Metanephros (tissue), 2 donors: ENCODE results near the gene SORL1.

- RAMPAGE, long total RNA, result no peak
These were observed 55.9 kb upstream of the SC5D start for GRCh38 chr11:121236643-121237114.

DNA sequence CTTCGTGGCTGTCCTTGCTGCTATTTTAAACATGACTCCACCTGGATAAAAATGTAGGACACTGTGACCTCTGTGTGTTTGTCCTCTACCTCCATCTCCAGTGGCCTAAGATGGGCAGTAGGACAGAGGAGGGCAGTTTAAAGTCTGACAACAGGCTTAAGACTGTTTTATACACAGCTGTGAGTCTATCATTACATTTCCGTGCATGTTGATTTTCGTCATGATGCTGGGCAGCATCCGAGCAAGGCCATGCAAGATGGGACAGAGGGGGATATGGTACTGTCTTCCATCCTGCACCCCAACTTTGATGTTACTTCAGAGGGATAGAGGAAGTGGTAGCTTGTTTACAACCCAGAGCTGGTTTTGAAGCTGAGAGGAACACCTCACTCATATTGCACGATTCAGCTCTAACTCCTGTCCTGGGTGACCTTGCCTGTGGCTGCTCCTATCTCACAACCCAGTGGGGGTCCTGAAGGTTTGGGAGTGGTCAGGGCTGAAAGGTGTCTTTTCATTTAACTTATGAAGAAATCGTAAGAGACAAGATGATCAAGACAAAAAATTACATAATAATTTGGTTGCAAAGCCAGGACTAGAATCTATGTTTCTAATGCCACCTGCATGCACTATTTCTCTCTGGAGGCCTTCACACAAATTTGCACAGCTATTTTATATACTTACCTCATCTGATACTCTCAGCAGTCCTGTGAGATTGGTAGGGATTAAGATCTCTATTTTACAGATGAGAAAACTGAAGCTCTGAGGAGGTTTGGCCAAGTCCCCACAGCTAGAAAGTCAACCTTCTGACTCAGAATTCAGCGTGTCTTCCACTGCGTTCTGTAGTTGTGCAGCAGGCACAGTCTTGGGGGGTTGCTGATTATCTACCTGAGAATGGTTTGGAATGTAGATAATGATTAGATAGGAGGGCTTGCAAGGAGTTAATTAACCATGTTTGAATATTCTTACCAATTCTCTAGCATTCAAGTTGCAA lies 2.8 kb upstream of the SORL1 start:
- RAMPAGE, long total RNA, result no peak

GRCh38 chr11:121451836-121452626 lies at the start of gene SORL1:
Gene SORL1 (plus strand): TSS chr11:121452314.
- RAMPAGE, long total RNA, result no peak

GRCh38 chr11:121587263-121587498 lies 135.1 kb downstream of the SORL1 start:
- RAMPAGE, long total RNA, result no peak

GRCh38 chr11:121631895-121632597 lies 179.9 kb downstream of the SORL1 start:
- RAMPAGE, long total RNA, result no peak

DNA sequence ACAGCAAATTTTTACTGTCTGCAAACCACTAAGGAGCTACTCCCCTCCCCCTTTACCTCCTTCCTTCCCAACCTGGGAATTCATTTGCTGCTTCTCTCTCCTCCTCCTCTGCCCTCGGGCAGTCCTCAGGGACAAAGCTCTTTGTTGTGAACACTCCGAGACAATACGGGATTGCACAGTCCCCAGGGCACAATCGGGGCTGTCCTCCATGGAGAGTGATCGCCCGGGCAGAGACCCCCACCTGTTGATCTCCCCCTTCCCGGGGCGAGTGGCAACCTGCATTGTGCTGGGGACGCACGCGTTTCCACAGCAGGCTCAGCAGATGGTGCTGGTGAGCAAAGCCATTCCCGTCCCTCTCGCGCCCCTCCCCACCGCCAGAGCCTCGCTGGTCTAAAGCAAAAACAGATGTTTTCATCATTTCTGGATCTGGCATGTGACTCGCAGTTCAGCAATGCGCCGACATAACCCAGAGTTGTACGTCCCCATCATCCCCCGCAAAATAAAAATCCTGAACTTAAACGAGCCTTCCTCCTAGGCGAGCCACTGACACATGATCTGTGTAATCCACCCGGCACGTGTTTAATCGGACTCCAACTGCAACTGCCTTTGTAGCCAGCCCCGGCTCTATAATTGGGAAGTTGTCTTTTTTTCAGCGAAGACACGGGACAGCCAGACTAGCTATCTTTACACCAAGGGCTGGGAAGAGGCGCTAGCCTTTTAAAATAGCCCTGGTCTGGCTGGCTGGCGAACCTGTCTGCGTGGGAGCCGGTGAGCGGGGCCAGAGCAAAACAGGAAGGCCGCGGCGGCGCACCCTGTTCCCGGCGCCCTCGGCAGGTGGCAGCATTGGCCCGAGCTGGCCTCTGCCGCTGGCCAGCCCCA lies 203.5 kb downstream of the SORL1 start:
- RAMPAGE, long total RNA, result no peak

DNA sequence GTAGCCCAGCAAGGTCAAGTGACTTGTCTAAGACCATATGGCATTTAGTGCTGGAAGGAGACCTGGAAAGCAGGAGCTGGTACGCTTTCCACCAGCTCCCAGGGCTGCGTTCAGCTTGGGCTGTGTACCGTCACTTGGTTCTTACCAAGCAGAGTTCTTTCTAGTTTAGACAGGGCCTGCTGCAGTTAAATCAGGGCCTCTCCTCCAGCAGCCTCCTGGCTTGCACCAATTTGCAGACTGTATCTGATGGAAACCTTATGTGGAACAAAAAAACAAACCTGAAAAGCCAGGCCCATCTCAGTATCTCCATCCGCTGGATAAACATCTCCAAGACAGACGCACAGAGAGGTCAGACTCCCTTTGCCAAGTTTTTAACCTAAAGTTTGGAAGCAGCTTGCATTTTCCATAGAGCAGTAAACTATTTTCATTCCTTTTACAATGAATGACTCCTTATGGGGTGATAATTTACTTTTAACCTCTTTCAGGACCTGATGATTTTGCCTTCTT lies 289.2 kb downstream of the SORL1 start:
- RAMPAGE, long total RNA, result no peak

- RAMPAGE, long total RNA, result no peak
These were observed 186.1 kb downstream of the BLID start for GRCh38 chr11:121929559-121930674.

DNA sequence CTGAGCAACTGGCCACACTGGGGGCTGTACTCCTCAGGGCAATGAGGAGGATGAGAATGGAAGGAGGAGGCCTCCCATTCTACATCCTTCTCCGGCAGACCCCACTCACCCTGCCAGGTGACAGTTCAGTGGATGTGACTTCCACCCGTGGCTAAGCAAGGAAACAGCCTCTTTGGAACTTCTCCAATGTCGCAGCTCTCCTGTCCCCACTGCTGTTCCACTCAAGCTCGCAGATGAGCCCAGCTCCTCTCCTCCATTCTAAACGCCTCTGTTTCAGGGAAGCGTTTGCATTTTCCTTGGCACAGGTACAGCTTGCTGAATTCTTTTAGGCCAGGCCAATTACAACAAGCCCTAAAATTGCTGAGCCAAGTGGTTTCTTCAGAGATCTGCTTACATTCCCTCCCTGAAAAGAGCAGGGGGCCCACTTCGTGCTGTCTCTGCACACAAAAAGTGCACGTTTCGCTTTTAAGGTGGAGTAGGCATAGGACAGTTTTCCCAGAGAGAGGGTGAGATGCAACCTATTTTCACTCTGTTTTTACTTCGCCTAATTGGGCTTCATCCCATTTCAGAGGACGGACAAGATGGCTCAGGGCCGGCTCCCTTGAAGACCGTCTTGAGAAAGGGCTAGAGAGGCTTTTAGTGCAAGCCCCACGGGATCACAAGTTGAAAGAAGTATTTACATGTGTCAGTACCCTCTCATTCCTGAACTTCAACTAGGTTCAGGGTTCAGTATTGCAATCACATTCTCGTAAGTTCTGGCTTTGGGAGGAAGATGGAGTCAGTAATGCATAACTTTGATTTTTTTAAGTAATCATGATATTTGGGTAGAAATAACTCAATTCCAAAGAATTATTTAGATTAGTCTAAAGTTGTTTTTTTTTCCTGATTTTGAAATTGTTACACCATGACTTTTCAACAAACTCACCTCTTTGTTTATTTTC lies 91.6 kb upstream of the BLID start:
- RAMPAGE, long total RNA, result no peak

DNA sequence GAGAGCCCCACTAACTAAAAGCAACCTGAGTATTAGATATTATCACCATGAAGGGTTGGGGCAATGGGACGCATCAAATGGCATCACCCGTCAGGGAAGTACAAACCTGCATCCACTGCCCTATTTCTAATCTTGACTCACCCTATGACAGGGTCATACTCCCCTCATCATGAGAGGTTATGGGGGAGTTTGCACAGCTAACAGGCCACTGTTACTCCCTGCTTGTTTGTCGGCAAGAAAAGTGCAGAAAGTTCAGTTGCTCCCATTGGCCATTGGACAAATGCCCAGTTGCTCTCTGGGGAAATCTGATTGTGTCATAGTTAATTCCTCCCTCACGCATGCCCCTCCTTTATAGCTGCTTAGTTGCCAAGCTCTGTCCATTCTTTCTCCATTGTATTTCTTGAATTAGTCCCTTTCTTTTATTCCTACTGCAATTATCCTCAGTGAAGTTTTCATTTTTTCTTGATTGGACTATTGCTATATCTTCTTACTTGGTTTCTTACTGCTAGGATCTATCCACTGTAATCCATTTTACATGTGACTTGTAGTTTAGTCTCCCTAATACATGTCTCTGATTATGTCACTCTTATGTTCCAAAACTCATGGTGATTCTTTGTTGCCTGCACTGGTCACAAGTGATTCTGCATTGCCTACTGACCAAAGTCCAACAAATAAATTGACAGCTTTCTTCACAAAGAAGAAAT lies 94.0 kb upstream of the BLID start:
- RAMPAGE, long total RNA, result no peak

- RAMPAGE, long total RNA, result no peak
These were observed 30.5 kb downstream of the UBASH3B start for GRCh38 chr11:122685941-122686515.

GRCh38 chr11:122738073-122738613 lies 82.6 kb downstream of the UBASH3B start:
- RAMPAGE, long total RNA, result no peak

DNA sequence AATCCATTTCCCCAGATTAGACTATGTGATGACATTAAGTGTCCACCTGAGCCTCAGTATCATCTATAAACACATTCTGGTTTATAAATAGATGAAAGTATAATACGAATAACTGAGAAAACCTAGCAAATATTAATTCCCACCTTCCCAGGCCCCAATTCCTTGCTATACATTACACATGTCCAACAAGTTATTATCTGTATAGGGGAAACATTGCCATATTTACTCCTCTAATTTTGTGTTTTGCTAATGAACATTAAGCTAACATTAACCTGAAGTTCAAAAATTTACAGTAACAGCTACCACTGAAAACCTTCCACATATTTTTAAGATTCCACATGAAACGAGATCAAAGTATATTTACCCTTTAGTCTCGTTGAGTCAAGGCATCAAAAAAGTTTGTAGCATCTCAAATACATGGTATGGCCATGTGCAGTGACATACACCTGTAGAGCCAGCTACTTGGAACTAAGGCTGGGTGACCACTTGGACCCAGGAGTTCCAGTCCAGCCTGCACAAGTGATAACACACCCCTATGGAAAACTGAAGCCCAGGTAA lies 6.0 kb downstream of the HSPA8 start:
- RAMPAGE, long total RNA, result no peak

DNA sequence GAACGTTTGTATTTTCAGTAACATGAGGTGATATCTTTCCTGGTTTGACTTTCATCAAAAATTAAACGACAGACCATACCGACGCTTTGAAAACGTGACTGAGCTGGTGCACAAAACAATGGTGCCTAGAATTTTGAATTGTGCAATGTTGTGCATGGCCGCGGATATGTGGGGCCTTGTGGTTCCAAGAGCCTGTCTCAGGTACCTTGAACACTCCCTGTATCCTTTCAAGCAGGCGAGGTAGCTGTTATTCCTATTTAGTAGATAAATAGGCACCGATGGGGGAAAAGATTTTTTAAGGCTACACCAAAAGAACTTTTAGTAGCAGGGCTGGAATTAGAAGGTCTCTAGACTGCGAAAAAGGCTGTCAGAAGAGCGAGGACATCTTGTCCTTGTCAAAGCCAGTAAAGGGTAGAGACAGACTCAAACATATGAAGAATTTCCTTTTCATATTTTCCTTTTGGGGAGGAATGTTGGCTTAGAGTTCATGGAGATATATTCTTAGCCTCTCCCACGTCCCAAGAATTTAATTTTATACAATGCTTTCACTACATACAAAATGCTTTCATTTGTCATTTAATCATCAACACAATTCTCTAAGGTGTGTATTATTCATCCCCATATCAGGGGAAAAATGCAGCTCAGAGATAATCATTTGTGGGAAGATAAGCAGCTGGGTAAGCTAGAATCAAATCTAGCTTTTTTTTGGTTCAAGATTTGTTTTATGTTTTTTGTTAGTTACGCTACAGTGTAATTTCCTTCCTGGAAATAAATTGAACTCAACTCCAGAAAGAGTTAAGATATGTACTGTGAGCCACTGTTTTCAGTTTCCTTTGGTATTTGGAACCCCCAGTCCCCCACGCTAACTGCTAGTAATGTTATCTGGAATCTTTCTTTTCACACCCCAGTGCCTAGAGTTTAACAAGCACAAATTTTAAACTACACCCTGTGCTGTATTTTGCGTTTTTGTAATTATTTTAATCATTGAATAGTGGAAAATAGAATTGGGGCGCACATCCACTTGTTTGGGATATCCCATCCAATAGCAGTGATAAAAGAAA lies 1.7 kb upstream of the HSPA8 start:
- RAMPAGE, long total RNA, result no peak

DNA sequence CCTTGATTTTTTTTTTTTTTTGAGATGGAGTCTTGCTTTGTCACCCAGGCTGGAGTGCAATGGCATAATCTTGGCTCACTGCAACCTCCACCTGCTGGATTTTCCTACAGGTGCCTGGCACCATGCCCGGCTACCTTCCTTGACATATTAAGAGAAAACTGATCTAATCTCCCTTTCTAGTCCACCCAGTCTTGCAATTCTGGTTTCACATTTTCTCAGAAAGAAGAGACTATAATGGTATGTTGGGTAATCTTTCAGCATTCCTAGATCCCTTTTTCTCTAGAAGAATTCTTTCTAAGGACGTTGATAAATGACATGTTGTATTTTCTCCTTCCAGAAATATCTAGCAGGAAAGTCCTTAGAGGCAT lies 10.4 kb upstream of the HSPA8 start:
- RAMPAGE, long total RNA, result no peak

DNA sequence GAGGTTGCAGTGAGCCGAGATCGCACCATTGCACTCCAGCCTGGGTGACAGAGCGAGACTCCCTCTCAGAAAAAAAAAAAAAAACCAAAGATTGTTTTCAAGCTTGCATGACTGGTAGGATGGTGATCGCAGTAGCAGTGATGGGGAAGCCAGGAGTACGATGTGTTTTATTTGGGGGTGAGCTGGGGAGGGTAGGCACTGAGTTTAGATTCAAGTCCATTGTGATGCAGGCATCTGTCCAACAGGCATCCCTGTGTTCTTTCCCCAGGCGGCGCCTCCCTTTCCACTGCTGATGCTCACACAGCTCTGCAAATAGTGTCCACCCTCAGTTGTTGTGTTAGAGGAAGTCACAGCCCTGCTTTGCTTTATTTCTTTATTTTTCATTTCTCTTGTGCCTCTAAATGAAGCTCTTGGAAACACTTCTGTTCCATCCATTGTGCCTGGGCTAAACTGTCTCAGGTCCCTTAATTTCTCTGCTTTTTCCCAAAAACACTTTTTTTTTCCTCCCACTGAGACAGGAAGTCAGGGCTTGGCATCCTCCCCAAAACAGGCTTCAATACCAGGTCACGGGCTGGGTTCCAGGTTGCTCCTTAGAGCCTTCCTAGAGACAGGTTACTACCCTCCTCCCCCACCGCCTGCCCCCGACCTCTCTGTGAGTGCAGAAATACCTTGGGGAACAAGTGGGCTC lies 38.5 kb upstream of the HSPA8 start:
- RAMPAGE, long total RNA, result no peak

DNA sequence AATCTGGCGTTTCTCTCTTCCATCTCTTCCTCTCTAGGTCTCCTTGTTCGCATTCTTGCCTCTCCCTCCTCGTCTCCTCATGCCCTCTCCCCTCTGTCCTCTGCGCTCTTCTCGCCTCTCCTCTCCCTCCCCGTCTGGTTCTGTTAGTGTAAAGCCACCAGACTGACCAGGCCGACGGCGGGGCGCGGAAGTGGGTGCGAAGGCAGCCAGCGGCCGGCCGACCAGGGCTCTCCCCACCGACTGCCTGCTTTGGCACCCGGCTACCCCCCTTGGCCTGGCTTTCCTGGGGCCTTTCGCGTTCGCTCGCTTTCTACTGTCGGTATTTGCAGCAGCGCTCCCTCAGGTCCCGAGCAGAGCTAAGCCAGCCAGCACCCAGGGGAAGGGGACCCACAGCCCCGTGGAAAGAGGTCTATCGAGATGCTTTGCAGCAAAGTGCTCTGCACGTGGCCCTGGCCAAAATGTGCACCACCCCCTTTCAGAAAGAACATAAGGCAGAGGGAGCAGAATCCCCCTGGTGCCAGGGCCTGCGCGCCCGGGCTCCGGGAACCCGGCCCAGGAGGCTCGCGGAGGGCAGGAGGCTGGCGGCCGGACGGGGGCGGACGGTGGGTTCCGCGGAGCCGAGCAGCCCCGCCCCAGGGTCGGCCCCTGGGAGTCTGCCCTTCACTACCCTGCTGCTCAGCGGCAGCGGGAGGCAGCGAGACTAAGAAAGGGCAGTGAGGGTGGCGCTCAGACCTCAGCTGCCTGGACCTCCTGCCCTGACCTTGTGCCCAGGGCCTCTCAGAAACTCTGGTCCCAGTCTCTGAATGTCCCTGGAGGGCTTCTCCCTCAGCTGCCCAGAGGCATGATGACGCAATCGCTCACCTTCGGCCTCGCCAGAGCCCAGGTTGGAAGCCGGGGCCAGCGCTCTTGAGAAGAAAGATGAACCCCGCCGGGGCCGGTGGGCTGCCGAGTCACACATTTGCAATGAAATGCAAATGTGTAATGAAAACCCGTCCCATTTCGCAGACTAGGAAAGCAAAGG lies 900 bp upstream of the CLMP start:
- RAMPAGE, long total RNA, result no peak

GRCh38 chr11:123307883-123308350 lies 112.9 kb upstream of the CLMP start:
- RAMPAGE, long total RNA, result no peak

DNA sequence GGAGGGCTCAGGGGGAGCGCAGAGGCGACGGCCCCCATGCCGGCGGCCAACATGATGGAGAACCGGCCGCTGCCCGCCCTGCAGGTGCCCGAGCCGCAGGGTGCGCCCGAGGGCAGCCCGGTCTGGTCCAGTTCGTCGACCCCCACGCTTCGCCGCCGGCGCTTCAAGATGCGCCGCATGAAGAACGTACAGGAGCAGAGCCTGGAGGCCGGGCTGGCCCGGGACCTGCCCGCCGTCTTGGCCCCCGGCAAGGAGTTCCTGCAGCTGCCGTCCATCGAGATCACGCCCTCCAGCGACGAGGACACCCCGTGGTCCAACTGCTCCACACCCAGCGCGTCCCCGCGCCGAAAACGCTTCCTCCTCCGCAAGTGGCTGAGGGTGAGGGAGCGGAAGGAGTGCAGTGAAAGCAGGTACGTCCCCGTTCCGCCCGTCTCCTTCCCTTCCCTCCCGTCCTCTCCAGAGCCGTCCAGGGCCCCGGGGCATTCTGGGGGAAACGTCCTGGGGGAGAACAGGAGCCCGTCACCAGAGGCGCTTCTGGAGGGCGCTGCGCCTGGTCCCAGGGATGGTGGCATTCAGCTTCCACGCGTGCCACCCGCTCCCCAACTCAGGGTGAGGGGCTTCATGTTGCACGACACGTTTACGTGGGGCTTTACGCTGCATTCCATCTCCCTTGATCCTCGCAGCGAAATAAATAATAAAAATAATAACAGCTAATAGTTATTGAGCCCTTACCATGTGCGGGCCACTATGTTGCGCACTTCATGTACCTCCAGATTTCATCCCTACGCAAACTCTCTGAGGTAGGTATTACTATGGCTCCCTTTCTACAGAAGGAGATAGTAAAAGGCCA lies 913 bp downstream of the GRAMD1B start:
- RAMPAGE, long total RNA, result no peak

DNA sequence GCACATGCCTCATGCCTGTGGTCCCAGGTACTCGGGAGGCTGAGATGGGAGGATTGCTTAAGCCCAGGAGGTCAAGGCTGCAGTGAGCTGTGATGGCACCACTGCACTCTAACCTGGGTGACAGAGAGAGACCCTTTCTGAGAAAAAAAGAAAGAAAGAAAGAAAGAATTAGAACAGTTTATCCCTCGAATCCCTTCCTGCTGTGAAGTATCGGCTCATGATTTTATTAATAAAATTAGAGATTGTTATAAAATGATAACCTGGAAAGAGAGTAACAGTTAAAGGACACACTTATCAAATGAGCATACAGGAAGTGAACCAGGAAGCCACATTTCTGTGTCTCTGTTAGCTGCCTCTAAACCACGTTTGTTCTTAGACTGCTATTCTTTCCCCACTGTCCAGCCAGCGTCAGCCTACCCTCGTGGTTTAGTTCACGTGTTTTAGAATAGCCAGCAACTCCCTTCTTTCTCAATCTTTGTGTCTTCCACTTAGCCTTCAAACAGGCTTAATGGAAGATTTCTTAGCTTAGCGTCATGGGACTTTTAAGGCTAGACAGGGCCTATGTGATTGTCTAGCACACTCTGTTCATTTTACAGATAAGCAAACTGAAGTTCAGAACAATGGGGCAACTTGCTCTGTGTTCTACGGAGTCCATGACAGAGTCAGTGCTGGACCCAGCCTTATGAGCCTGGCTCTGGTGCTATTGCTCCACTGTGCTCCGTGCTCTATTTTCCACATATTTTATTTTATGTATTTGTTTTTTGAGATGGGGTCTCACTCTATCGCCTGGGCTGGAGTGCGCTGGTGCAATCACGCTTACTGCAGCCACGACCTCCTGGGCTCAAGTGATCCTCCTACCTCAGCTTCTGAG lies 27.1 kb downstream of the GRAMD1B start:
- RAMPAGE, long total RNA, result no peak